ENCODE measurements around the genes VSIG8 and PEA15.

DNA sequence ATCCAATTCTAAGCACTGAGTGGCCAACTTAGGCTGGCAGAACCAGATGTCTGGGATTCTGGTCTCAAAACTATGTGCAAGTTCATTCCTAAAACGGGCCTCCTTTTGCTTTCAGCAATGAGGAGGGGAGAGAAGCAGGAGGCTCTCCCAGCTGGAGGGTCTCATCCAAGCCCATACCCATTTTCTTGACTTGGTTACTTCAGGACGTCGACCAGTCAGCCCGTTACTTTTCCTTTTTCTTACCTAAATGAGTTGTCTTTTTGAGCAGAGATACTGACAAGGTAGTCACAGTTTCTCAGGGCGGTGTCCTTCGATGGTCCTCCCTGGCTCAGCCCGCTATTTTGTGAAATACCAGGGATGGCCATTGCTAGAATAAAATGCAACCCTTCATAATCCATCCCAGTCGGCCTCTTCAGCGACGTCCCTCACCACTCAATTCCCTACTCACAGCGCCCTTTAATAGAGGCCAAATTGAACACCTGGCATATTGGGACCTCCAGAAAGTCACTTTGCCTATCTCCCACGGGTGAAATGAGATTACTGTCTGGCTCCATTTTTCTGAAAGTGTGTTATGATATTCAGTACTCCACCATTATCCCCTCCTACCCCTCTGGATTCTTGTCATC is 18.2 kb downstream of the ETV3 start:
- PRO-cap = no peak

- PRO-cap = no peak
These were observed 28.2 kb downstream of the FCRL5 start for GRCh38 chr1:157523989-157524602.

DNA sequence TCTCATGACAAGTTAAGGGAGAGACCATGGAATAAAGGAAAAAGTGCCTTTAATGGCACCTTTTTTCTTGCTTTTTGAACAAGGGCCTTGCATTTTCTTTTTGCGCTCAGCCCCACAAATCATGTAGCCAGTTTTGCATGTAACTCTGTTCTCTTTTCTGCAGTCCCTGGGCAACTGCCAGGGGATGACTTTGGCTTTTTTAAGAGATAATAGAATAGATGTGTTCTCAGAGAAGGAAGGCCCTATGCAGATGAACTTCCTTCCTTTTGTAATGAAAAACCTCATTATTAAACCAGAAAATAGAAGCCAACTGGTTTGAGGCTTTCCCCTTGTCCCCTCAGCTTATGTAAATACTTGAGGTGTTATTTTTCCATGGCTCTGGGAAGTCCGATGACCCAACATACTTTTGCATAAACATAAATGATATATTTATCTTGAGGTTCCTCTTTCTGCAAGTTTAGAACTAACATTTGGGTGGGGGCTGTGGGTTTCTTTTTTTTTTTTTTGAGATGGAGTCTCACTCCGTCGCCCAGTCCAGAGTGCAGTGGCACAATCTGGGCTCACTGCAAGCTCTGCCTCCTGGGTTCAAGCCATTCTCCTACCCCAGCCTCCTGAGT is 14.2 kb upstream of the FCRL5 start:
- PRO-cap = no peak

DNA sequence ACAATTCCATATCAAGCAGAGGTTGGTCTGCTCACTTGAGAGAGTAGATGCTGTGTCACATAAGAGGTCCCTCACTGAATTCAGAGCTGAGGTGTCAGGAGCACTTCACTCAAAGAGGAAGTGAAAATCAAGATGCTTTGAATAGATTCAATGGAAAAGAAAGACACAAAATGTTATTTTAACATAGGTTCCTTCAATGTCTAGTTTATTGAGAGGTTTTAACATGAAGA is 4.3 kb upstream of the FCRL3 start:
- PRO-cap = no peak

DNA sequence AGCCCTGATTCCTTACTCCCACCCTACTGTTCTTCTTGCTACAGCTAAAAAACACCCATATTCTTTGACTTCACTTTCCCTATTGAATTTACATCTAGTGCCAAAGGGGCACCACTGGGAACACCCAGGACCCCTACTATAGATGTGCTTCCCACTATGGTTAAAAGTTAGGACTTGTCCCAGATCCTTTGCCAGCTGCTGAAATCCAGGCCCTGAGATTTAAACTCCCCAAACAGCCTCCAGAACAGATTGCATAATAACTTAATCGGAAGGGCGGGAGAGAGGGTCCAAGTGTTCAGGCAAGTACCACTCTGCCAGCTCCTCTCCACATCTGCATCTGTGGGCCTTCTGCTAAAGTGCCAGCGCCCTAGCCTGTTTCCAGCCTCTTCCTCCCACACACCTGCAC is 29.0 kb downstream of the KIRREL1 start:
- PRO-cap = no peak

DNA sequence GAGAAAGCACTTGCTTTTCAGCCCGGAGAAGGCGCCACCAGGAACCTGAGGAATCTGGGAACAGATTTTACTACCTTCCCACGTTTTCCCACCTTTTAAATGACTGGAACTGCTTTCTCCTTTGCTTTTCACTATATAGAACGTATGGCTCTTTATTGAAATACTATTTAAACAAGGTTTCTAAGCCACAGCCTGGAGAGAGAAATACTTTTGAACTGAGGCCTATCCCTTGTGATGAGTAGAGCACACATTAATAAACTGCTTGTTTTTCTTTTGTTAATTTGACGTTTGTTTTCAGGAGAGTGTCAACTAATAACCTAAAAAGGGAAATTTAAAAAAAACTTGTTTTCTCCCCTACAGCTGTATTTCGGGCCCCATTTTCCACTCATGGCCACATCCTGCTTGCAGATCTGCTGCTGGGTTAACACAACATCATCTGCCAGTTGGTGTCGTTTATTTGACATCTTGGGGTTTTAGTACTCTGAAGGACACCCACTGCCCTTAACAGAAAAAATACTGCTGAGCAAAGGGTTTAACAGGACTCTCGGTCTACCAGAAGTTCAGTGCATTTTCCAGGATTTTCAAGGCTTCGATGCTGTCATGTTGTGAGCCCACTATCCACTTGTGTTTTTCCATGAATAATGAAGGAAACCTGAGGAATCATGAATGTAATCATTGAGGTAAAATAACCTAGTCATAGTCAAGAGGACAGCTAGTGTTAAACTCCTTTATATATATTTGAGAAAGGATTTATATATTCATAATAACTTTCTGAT is 855 bp upstream of the PYHIN1 start:
- PRO-cap = no peak

- PRO-cap = no peak
These were observed 21.1 kb downstream of the PYHIN1 start for GRCh38 chr1:158952424-158952934.

DNA sequence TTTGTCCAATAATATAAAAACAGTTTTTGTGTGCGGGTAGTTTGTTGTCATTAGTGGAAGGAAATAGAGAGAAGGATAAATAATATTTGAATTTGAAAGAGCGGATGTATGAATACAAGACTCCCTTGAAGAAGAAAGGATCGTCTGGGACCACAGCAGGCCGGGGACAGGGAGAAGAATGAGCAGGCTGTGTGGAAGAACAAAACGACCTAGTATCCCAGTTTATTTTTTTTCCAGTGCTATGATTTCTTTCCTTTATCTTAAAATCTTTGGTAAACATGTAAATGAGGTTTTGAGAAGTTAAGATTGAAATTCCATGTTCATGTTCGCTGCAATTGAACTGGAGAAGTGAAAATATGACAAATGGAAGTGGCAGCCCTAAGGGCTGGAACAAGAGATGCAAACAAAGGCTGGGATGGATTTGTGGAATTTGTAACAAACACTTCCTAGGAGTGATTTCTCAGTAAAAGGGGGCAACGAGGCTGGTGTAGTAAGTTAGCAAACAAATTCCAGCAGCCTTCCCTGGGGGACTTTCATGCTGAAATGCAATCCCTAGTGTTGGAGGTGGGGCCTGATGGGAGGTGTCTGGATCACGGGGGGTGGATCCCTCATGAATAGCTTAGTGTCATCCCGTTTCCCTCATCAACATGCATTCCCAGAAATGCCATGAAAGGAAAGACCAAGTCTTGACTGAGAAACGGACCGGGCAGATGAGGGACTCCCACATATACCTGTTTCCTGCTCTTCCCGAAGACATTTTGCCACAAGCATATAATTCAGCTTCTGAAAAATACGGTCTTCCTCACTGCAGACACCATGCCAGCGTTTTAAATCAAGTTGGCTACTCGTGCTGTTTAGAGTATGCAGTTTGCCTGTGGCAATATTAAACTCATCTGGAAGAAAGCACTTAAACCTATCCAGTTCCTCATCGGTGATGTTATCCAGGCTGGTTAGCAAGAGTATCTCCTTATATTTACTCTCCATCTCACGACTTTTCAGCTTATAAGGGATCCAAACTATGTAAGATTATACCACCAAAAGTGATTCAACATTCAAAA is 2.9 kb downstream of the PYDC5 start:
- PRO-cap = bidirectional peak, plus-strand start at position 696 of the sequence, minus-strand start at position 537 of the sequence

- PRO-cap = no peak
These were observed 1.3 kb downstream of the IFI16 start for GRCh38 chr1:159010876-159011463.

DNA sequence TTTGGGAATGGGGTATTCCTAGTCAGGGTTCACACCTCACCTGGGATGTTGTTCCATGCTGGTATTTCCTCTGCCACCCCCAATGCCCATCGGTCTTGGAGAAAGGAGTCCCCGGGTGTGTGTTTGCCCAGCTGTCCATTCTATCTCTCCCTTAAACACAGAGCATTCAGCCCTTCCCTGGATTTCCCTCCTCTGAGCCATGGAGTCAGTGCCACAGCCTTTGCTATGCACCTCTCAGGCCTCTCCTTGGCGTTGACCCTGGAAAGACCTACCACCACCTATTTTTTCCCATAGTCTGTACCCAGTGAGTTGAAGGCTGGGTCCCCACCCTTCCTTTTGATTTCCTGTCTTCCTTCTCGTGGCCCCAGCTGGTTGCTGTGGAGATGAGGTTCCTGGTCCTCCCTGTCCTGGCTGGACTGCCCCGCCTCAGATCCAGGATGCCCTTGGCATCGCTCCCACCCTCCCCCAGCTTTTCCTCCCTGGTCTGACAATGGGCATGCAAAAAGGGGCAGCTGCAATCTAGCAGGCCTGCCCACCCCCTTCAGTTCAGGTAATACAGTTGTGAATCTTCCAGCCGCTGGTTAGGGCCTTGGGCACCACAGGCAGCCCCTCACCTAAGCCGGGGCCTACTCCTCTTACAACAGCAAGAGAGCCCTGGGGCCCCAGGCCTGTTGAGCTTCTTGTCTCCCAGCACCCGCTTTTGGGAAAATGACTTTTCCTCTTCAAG is 2.3 kb upstream of the ACKR1 start:
- PRO-cap = no peak

DNA sequence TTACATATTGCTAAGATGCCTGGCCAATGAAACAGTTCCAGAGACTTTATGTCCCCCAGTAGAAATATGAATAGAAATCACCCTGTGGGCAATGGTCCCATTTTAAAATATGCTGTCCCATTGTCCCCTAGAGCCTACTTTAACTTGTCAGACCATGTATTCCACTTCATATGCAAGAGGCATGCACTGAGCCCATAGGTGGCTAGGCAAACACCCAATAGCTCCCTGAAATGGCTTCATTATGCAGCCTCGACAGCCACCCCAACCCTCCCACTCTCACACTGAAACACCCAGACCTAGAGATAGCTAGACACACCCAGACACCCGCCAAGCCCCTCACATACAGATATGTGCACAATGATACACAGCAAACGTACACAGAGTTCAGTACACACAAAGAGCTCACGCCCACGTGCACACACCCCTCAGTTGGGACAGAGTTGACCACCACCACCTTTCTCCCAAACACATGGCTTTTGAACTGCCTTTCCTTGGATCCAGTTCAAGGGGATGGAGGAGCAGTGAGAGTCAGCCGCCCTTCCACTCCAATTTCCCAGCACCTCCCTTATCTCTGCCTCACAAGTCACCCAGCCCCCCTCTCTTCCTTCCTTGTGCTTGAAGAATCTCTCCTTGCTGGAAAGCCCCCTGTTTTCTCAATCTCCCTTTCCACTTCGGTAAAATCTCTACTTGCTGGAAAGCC is 564 bp upstream of the ACKR1 start:
- PRO-cap = unidirectional peak, minus-strand start at position 555 of the sequence

- PRO-cap = no peak
These were observed 10.7 kb downstream of the APCS start for GRCh38 chr1:159598113-159599034.

GRCh38 chr1:159753407-159754264 is 27.1 kb upstream of the DUSP23 start:
- PRO-cap = no peak

- PRO-cap = no peak
These were observed at the start of gene VSIG8 for GRCh38 chr1:159862481-159862767. TSS of gene VSIG8 (minus strand) at chr1:159862657.

GRCh38 chr1:159915830-159916592 is 9.3 kb downstream of the TAGLN2 start:
- PRO-cap = no peak

GRCh38 chr1:159944178-159945185 is 931 bp downstream of the IGSF9 start:
- PRO-cap = no peak

DNA sequence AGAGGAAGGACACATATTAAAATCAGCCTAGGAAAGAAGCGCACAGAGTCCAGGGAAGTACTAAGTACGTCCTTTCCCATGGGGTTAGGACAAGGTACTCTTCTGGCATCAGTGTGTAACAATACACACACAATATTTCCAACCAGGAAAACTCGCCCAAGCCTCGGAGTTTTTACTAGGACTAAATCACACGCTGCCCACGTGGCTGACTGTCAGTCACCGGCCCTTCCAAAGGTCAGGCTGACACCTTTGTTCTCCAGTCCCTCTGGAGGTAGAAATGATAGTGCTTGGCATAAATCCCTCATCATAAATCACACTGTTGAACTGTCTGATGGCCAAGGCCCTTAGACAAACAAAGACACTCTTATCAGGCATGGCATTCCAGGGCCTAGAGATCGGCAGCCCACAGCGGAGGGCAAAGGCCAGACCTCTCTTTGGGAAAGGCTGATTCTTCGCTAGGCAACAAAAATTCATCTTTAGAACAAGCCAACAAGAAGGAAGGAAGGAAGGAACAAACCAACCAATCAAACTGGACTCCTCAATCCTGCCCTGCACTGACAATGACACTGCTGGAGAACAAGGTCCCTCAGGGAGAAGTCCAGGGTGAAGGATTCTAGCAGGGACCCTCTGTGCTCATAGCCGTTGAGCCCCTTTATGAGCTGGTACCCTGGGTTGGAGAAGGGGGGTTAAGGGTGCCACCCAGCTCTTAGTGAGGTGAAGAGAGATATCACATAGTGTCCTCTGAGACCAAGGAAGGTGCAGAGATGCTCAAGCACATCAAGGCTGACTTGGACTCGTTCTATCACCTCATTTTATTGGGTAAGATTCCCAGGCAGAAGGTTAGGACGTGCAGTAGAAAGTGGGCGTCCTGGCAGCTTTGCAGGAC is 17.1 kb upstream of the SLAMF9 start:
- PRO-cap = no peak

GRCh38 chr1:160192888-160193544 is 2.6 kb downstream of the CASQ1 start:
- PRO-cap = unidirectional peak, plus-strand start at chr1:160193386

DNA sequence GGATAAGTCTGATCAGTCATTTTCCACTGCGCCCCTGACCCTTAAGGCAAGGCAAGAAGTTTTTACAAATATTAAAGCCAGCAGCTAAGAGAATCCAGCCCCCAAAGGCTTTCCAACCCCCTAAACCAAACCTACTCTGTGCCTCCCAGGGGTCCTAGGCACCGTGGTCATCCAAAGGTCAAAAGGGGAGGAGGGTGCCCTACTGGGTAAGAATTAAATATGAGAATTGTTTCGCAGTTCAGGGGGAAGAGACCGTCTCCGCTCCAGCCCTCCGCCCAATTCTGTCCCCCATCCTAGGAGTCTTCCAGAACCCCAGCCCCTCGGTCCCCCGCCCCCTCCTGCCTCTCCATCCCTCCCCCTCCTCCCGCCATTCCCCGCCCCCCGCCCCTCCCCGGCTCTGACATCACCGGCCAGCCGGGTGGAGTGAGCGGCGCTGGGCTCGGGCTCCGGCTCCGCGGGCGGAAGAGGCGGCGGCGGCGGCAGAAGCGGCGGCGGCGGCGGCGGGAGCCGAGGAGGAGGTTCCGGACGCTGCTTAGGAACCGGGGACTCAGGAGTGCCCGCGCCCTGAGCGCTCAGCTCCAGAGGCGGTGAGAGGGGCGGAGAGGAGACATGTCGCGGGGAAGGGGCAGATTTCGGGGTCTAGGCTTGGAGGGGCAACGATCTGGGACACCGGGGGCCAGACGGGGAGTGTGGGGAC is at the start of gene PEA15:
Gene PEA15, plus strand, starts transcription at position 449 of the 697 bp plus-strand sequence.
- PRO-cap = bidirectional peak, plus-strand start at position 449 of the sequence, minus-strand start at position 283 of the sequence

DNA sequence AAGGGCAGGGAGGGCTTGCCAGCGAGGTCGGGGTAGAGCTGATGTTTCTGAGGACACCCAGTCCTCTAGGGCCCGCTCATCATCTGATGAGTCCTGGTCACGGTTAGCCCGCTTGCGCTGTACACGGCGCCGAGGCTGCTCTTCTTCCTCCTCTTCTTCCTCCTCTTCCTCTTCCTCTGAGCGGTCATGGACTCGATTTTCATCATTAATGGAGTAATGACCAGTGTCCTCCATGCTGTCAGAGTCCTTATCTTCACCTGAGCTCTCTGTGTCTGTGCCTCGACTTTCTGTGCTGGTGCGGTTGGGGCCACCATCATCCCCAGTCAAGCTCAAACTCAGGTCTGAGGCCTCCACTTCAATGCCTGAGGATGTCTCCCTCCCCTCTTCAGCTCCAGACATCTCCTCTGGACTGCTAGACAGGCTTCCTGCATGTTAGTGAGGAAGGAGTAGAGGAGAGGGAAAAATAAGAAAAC is 22.4 kb downstream of the DCAF8 start:
- PRO-cap = no peak

All from trachea (tissue), 1 donor.